Neural crest cell (in vitro differentiated cells): ENCODE measurements around a stretch of chr1.

DNA sequence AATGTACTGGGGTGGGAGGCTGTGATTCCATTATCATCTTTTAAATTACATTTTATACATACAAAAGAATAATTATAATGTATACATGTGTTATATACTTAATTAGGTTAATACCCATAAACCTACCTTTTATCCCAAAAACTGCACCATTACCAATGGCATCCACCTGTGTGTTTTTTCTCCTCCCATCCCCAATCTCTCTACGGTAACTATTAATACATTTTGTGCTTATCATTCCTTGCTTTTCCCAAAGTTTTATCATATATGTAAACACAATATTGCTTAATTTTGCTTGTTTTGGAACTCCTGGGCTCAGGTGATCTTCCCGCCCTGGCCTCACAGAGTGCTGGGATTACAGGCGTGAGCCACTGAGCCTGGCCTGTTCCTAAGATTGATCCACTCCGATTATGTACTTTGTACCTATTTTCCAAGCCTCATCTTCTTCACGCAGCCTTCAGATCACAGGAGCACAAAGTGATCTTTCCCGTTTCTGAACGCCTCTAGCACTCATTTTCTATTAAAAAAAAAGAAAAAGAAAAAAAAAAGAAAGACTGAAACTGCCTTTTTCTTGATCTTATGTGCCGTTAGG is 45.3 kb downstream of the MEF2D start:
- PRO-cap = no peak

DNA sequence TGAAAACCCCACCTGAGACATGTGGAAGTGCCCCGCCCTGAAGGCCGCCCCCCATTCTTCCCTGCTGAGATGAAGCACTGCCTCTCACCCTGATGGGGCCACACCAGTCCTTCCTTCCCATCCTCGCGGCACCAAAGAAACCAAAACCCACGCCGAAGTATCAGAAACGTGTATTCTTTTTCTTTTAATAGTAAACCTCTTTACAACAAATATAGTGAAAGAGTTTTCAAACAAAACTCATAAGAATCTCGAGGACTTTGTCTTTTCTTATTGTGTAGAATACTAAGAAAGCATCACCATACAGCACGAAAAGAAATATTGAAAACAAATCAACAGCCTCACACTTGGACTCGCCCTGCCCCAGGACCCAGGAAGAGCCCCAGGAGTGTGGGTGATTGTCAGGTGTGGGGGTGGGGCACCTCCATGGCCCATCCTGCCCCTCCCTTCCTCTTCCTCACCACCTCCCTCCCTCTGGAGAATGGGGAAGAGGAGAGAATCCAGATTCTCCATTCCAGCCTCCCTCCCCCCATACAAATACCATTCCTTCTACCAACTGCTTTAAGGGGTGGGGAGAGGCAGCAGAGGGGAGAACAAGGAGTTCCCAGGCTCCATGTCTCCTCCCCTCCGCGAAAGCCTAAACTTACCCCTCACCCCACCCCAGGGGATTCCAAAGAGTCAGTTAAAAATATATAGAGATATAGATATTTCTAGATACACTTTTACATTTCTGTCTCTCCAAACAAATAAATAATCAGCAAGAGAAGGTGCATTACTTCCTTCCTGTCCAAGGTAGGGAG is 36.8 kb downstream of the MEF2D start:
- PRO-cap = no peak

DNA sequence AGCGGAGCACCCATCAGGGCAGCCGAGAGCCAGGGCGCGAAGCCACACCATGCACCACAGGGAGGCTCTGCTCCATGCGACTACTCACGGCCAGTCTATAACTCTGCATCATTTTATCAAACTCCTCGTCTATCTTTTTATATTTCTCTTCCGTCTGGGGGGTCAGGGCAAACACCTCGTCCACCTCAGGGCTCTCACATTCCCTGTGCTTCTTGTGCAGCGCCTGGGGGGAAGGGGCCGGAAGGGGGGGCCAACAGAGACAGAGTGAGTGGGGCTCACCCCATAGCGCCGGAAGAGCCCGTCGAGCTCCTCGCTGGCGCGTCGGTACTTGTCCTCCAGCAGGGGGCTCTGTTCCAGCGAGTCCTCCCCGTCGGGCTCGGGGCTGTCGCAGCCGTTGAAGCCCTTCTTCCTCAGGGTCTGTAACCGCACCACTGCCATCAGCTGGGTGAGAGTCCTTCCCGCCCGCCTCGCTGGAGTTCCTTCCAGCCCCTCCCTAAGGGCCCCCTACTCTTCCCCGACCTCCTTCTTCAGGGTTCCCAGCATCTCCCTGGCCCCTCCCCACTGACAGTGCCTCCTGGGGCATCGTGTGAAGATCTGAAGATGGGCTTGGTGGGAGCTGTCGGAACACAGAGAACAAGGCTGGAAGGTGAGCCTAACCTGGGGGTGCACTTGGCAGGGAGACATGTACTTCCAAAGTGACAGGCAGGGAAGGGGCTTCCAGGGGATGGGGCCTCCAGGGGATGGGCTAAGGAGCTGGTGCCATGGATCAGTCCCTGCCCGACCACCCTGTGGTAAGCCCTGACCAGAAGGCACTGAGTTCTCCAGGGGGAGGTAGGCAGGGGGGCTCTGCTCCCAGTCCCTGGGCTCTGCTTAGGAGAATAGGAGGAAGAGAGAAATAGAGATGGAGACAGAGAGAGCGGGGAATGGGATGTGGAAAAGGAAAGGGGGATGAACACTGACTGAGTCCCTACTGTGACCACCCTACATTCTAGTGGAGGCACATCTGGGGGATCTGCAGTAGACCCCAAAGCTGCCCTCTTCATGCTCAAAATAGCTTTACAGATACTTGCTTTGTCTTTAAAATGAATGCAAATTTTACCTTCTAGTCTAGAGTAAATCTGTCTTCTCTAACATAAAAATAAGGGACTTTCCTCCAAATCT is 19.6 kb downstream of the MEF2D start:
- PRO-cap = no peak

DNA sequence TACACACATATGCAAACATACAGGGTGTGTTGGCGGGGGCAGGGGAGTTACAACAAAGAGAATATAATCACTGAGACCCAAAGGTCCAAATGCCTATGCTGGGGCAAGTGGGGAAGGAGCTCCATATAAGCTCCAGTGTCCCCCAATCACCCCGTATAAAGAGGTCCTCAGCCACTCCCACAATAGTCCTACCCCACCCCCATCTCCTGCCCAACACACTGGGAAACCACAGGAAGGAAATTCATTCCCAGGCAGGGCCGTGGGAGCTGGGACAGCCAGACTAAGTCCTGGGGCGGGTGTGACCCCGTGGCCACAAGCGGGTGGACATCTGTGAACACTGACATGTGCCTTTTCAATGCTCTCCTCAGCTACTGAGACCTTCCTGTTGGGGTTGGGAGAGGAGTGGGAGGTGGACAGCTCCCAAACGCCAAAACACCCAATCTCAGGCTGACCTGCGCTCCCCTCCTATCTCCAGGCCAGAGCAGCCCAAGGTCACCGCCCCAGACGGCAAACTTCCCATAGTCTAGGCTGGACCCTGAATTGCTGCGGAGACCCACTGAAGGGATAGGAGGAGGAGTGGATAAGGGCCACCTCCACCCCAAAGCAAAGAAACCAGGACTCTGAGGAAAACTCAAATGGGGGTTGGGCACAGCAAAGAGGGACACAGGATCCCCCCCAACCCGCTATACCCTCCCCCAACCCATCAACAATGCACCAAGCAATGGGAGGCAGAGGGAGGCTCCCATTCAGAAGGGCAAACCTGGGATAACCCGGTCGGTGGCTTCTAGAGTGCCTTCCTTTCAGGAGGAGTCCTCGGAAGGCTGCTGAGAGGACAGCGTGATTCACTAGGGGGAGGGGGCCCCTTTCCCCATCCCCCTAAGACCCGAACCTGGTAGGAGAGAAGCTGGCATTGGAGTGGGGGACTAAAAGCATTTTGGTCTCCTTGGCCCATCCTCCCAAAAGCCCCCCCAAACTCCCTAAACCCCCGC is 1.6 kb downstream of the MEF2D start:
- PRO-cap = unidirectional peak, plus-strand start at position 244 of the sequence

GRCh38 chr1:156509576-156510230 is 9.1 kb upstream of the MEF2D start:
- PRO-cap = no peak

DNA sequence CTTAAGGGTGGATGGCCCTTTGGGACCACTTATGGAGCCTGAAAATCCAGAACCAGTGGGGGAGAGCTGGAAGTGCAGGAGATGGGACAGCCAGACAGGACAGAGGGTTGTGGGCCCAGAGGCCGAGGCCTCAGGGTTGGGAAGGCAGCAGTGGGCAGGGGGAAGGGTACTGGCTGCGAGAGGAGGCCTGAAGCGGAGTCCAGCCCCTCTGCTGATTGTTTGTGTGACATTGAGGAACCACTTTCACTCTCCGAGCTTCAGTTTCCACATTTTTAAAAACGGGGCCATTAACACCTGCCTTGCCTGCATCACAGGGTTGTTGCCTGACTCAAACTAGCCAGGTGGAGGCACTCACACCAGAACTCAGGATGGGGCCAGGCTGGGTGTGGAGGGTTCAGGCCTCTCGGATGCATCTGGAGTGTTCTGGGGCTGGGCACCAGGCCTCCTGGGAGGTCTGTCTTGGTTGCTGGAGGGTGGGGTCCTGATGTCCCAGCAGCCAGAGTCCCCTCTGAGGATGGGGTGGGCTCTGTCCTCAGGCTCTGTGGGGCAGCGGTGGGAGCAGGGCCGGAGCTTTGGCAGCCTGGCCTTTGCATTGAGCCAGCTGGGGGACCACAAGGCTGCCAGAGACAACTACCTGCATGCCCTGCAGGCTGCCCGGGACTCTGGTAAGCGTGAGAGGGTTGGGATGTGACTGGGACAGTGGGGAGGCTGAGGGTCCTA is 3.1 kb downstream of the TTC24 start:
- PRO-cap = no peak

DNA sequence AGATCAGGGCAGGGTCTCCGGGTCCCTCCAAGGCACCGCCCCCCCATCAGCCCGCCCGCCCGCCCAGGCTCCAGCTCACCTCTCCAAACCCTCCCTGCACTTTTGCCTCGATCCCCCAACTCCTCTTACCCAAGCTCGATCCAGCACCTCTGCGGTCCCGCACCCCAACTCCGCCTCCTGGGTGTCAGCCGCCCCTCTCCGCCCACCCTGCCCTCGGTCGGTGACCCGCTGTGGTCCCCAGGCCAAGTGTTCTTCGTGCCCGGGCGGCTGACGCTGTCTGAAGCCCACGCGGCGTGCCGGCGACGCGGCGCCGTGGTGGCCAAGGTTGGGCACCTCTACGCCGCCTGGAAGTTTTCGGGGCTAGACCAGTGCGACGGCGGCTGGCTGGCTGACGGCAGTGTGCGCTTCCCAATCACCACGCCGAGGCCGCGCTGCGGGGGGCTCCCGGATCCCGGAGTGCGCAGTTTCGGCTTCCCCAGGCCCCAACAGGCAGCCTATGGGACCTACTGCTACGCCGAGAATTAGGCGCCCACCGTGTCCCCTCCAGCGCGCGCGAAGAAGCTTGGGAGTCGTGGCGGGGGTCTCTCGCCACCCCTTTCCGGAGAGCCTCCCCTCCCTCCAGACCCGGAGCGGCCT is 5.8 kb downstream of the HAPLN2 start:
- PRO-cap = no peak

- PRO-cap = no peak
These were observed 9.3 kb downstream of the NES start for GRCh38 chr1:156667439-156668702.

DNA sequence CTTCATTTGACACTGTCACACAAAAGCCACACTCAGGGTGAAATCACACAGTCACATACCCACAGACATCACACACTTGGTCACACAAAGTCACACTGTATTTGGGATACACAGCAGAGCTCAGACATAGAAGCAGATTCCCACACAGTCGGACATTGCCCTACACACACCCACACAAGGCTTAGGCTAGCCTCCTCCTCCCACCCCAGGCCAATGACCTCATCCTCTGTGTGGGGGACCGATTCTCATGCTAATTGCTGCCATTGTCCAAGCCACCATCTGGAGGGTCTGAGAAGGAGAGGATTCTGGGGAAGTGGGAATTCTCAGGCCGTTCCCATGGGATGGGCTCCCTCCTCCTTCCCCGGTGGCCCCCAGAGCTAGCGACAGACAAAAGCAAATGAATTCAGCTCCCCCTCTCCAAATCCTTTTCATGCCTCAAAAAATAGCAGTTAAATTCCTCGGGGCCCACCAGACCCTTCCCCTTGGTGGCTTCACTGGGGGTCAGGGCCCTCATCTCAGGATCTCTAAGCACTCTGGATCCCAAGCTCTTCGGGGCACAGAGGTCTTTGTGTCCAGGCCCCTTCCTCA is 3.5 kb downstream of the NES start:
- PRO-cap = bidirectional peak, plus-strand start at position 420 of the sequence, minus-strand start at position 157 of the sequence

- PRO-cap = unidirectional peak, minus-strand start at chr1:156678121
These were observed 748 bp upstream of the NES start for GRCh38 chr1:156677996-156678313.

DNA sequence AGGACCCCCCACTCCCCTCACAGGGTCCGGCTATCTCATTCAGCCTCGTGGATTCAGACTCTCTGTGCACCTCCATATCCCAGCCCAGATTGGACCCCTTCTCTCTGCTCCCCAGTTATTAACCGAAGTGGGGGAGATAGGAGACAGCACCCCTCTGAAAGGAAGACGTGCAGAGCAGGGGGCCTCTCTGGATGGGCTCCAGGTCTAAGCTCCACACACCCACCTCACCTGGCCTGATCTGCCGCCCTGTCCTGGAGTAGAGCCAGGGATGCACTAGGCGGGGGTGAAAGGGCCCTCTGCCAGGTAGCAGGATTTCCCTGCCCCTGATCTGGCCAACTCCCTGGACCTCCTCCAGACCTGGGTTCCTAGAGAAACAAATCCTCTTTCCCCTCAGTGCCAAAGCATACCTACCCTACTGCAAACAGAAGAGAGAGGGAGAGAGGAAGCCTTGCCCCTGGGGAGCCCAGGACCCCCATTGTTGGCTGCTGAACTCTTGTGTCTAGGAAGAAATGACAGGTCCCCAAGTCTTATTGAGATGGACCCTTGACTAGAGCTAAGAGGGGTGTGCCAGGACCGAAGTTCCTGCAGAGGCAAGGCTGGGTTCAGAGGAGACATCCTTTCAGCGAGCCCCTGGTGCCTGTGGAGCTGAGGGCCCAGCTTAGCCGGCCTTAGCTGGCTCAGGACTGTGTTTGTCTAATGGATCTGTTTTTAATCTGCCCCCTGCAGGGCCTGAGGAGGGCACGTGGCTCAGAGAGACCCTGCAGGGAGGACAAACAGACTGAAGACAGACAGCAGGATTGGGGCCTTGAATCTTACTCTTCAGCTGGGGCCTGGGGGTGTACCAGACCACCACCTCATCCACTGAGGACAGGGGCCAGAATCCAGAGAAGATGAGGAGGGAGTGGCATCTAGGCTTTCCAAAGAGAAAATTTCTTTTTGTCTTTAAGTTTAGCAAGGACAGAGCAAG is 1.9 kb downstream of the CRABP2 start:
- PRO-cap = no peak

GRCh38 chr1:156704894-156705322 is 475 bp downstream of the CRABP2 start:
- PRO-cap = unidirectional peak, plus-strand start at chr1:156705001

GRCh38 chr1:156746375-156746975 is 5.0 kb downstream of the HDGF start:
- PRO-cap = unidirectional peak, plus-strand start at chr1:156746610; bidirectional peak, plus-strand start at chr1:156746807, minus-strand start at chr1:156746652

DNA sequence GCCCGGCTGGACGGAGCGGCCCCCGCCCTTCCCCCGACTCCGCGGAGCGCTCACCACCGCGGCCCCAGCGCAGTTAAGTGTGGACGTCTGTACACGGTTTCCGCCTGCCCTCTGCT is 367 bp upstream of the HDGF start:
- PRO-cap = no peak

- PRO-cap = no peak
These were observed 16.5 kb downstream of the SH2D2A start for GRCh38 chr1:156800046-156800600.

GRCh38 chr1:156800672-156800944 is 16.0 kb downstream of the SH2D2A start:
- PRO-cap = no peak

DNA sequence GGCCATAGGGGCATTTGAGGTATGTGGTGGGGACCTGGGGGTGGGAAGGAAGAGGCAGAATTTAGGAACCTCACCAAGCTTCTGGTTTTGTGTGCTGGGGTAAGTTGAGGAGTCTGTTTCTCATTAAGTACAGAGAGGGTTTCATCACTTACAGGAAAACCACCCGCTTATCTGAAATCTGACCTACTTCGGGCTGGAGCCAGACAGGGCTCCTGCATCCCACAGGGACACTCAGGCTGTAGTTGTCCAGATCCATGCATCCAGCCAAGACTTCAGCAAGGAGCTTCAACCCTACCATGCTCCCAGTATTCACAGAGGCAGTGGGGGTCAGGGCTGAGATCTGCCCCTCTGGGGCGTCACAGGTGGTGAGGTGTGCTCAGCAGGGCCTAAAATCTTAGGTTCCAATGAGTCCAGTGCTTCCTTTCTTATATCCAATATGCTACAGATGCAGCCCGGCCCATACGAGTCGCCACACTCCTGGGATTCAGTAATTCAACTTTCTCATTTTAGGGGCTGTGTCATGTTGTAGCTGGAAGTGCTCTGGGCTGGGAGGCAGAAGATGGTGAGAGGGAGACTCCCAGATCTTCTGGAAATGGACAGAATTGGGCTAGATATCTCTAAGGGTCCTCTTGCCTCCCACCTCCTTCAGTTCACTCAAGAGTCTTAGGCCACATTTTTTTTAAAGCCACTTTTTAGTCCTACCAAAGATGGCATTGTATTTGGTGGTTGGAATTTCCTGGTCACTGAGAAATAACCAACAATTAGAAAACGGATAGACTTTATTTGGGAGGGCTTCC is 14.9 kb downstream of the SH2D2A start:
- PRO-cap = no peak

DNA sequence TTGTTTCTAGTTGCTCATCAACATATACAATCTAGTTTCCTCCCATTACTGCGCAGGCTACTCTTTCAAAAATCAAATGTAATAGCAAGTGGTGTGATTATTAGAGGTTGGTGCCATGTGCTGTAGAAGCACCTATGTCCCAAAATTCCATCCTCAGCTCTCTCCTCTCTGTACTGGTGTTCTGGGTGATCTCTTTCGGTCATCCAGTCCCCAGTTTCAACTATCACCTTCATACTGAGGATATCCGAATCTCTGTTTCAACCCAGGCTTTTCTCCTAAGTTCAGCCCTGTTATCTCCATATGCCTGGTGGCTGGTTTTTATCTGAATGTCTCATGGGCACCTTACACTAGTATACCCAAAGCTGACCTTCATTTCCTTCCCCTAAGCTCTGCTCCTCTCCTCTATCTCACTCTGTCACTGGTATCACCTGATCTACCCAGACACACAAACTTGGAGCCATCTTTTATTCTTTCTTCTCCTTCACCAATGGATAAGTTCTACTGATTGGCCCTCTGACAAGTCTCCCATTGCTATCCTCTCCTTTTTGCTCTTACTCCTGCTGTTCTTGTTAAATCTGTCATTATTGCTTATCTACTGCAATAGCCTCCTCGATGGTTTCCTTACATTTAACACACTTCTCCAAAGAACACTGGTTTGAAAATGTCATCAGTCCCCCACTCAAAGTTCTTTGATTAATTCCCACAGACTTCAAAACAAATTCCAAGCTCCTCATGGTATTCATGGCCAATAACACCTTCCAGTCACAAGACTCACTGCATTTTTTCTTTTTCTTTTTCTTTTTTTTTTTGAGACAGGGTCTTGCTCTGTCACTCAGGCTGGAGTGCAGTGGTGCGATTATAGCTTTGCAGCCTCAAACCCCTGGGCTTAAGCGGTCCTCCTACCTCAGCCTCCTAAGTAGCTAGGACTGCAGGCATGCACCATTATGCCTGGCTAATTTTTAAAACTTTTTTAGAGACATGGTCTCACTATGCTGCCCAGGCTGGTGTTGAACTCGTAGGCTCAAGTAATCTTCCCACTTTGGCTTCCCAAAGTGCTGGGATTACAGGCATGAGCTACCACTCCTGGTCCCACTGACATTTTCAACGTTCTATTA is 53.2 kb downstream of the LRRC71 start:
- PRO-cap = no peak

DNA sequence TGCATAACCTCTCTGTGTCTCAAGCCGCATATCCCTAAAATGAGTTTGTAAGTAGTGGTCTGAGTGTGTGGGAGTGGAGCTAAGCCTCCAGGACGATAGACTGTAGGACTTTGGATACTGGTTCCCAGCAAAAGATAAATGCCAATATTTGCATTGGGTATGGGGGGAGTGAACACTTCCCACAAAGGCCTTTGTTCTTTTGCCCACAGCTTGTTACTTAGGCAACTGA is 102.3 kb upstream of the ETV3 start:
- PRO-cap = no peak

DNA sequence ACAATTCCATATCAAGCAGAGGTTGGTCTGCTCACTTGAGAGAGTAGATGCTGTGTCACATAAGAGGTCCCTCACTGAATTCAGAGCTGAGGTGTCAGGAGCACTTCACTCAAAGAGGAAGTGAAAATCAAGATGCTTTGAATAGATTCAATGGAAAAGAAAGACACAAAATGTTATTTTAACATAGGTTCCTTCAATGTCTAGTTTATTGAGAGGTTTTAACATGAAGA is 4.3 kb upstream of the FCRL3 start:
- PRO-cap = no peak